NCI-H460 (cell line): Measurements from ENCODE around the genes CCL8, CCL13, SLFN11 and MMP28.

GRCh38 chr17:32851035-32852001 is 25.6 kb downstream of the MYO1D start:
RAMPAGE:
- cytosol, long total RNA, result no peak
- long total RNA, result no peak
- nucleus, long total RNA, result no peak

DNA sequence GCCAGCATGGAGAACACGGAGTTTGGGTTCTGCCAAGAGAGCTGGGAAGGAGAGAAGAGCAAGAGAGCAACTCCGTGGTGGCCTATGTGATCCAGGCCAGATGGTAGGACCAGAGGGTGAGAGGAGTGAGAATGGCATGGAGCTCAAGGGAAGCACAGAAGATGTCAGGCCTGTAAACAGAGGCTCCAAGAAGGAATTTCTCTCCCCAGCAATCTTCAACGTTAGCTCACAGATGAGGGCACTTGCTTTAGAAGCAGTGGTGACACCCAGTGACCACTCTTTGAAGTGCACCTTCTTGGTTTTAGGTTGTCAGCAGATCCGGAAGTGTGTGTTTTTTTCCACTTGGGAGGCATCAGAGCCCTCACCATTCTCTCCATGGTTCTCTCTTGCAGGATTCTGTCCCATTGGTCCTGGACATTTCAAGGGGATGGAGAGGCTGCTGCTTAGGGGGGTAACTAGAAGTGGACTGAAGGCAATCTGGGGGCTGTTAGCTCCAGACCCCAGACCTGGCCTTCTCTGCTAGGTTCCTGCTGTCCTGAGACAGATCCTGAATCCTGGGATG is 18.1 kb upstream of the TMEM98 start:
RAMPAGE:
- cytosol, long total RNA, result no peak
- long total RNA, result no peak
- nucleus, long total RNA, result no peak

DNA sequence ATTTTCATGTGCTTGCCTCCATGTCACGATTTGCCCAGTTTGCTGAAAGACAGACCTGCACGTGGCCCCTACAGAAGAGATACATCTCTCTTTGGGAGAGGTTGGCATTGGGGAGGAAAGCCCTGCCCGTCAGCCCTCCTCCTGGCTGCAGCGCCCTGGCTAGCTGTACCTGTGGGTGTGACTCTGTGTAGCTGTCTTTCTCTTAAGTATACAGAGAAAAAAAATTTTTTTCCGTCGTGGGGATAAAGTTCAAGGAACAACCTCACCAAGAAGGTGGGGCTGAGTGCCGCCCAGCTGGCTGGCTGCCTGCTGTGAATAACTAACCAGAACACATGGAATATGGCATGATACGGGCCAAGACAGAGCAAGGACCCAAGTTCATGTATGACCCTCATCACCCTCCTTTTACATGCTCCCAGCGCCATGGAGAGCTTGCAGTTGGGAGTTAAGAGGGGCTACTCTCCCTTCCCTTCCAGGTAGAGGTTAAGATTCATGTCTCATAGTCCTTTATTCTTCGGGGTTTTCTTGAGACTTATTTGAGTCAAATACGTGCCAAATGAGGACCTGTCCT is 26.6 kb downstream of the TMEM98 start:
RAMPAGE:
- cytosol, long total RNA, result no peak
- long total RNA, result no peak
- nucleus, long total RNA, result no peak

RAMPAGE:
- cytosol, long total RNA, result no peak
- long total RNA, result no peak
- nucleus, long total RNA, result no peak
Measured at GRCh38 chr17:34298144-34298522, 12.6 kb downstream of the CCL11 start.

DNA sequence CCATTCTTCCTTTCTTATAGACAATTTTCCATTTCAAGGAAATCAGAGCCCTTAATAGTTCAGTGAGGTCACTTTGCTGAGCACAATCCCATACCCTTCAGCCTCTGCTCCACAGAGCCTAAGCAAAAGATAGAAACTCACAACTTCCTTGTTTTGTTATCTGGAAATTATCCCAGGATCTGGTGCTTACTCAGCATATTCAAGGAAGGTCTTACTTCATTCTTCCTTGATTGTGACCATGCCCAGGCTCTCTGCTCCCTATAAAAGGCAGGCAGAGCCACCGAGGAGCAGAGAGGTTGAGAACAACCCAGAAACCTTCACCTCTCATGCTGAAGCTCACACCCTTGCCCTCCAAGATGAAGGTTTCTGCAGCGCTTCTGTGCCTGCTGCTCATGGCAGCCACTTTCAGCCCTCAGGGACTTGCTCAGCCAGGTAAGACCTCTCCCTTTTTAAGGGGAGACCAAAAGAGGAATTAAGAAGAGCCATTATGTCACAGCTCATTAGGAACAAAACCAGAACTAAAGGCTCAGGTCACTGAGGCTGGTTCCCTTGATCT is at the start of gene CCL8:
CCL8 (plus strand) TSS at position 290 of the 556 bp plus-strand sequence.
RAMPAGE:
- cytosol, long total RNA, result no peak
- long total RNA, result no peak
- nucleus, long total RNA, result no peak

DNA sequence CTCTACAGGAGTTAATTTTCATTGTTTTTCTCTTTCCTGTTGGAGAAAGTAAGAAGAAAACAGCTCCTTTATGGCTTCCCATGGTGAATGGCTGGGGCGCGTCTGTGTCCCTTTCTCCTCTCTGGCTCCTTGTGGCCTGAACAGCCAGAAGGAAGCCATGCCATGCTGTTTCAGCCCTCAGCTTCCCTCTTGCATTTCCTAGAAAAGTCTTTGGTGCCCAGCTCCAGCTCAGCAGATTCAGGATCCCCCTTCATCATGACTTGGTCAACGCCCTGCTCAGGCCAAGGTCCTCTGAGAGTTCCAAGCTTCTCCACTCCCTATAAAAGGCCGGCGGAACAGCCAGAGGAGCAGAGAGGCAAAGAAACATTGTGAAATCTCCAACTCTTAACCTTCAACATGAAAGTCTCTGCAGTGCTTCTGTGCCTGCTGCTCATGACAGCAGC is at the start of gene CCL13:
CCL13 (plus strand) TSS at position 350 of the 443 bp plus-strand sequence.
RAMPAGE:
- cytosol, long total RNA, result no peak
- long total RNA, result no peak
- nucleus, long total RNA, result no peak

GRCh38 chr17:34601225-34601732 is 21.9 kb downstream of the TMEM132E start:
RAMPAGE:
- cytosol, long total RNA, result no peak
- long total RNA, result no peak
- nucleus, long total RNA, result no peak

GRCh38 chr17:35017951-35018925 is 37.9 kb downstream of the LIG3 start:
RAMPAGE:
- cytosol, long total RNA, result no peak
- long total RNA, result no peak
- nucleus, long total RNA, result no peak

GRCh38 chr17:35088938-35089607 is 25.6 kb upstream of the RFFL start:
RAMPAGE:
- cytosol, long total RNA, result no peak
- long total RNA, result no peak
- nucleus, long total RNA, result no peak

GRCh38 chr17:35373395-35374178 is at the start of gene SLFN11:
Gene SLFN11 (minus strand): TSS chr17:35373621.
RAMPAGE:
- cytosol, long total RNA, result no peak
- long total RNA, result start-site peak on the minus strand at chr17:35373616-35373624, 46 and 118 reads in 2 replicates
- nucleus, long total RNA, result no peak

RAMPAGE:
- cytosol, long total RNA, result no peak
- long total RNA, result no peak
- nucleus, long total RNA, result no peak
Measured at GRCh38 chr17:35409738-35410703, 22.3 kb downstream of the SLFN12 start.

DNA sequence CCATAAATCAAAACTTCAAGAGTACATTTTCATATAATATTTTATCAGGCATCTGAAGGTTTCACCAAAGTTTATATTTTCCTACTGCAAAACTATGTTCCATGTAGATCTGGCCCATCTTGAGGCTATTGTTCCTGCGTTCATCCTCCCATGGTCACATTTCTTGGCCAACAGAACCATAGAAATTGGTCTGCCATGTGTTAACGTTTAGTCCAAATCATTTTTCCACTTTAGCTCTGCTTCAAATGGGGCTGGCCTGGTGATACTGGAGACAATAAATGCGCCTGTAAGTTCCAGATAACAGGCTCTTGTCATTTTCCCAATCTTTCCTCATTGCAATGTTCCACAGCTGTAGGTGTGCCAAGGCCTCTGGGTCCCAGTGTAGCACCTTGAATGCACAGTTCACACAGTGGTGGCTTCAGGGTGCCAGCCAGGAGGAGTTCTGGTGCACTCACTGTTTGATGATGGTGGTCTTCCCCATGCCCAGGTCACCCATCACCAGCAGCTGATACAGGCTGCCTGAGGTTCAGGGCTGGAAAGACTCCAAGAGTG is 21.6 kb upstream of the SLFN13 start:
RAMPAGE:
- cytosol, long total RNA, result no peak
- long total RNA, result no peak
- nucleus, long total RNA, result no peak

DNA sequence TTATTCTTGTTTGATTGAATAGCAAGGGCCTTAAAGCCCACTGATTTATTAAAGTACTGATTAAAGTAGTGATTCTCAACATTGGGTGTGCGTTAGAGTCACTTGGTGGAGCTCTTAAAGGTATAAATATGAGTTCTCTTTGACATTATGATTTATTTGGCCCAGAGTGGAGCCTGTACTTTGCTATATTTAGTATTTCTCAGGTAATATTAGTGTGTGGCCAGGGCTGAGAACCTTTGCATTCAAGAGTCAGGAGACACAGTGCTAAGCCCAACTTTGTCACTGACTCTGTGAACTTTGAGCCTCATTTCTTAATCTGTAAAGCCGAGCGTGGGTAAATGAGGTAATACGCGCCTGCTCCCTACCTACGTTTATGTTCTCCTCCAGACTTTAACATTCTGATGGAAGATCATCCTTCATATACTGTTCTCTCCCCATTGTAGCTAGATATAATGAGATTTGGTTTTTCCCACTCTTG is 10.4 kb downstream of the AP2B1 start:
RAMPAGE:
- cytosol, long total RNA, result no peak
- long total RNA, result no peak
- nucleus, long total RNA, result no peak

DNA sequence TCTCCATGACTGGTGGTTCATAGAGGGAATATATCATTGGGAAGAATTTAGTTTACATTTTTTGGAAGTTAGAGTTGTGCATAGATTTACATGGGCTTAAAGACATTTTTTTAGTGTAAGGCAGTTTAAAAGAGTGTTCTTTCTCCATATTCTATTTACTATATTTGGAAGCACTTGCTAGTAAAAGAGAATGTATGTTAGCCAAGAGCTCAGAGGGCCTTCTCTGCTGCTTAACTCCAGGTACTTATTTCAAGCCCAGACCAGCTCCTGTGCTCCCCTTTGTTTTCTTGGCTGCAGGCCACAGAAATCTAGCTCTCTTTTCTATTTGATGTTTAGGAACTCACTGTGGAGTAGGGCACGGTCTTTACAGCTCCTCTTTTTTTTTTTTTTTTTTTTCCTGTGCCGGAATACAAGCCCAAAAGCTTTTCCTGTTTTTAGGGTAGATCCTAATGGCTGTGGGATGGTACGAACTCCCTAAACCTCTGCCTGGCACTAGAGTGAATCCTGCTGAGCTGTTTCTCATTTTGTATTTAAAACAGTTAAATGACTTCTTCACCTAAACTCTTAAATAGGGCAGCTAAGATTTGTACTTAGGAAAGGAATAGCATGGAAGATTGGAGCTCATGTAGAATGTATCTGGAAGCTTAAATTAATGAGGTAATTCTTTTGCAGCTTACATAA is 20.4 kb downstream of the AP2B1 start:
RAMPAGE:
- cytosol, long total RNA, result no peak
- long total RNA, result no peak
- nucleus, long total RNA, result no peak

DNA sequence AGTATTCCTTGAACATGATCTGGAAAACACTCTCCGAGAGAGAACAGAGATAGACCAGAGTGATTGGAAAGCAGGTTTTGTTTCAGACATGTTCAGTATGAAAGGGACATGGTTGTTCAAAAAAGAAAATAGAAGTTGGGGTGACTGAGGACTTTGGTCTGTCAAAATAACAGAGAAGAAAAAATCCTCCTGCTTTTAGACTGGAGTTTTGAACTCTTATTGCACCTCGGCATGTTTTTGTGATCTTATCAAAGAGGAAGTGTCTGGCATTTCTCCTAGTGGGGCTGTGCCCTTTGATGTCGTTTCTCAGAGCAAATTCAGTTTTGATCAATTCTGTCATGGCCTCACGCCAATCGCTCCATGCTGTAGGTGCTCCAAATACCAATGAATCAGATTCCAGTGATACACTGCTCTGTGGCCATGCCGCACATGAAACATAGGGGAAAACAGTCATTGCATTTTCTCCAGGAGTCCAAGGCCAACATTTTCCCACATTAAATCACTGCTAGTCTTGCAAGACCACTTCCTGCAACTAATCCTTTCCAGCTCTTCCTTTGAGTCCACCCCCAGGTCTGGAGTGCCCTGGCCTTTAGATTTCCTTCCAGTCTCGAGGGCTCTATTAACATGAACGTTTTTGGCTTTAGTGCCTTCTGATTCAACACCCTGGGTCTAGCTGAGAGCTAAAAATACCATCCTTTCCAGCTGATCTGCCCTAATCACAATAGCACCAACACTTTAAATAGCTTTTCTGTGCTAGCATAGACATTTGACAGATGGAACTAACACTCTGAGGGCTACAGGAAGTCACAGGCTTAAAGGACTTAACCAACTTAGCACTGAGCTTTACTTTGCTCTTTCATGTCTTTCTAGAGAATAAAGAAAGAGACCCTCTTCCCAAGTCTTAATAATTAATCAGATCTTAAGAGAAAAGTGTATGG is 18.3 kb upstream of the RASL10B start:
RAMPAGE:
- cytosol, long total RNA, result no peak
- long total RNA, result no peak
- nucleus, long total RNA, result no peak

DNA sequence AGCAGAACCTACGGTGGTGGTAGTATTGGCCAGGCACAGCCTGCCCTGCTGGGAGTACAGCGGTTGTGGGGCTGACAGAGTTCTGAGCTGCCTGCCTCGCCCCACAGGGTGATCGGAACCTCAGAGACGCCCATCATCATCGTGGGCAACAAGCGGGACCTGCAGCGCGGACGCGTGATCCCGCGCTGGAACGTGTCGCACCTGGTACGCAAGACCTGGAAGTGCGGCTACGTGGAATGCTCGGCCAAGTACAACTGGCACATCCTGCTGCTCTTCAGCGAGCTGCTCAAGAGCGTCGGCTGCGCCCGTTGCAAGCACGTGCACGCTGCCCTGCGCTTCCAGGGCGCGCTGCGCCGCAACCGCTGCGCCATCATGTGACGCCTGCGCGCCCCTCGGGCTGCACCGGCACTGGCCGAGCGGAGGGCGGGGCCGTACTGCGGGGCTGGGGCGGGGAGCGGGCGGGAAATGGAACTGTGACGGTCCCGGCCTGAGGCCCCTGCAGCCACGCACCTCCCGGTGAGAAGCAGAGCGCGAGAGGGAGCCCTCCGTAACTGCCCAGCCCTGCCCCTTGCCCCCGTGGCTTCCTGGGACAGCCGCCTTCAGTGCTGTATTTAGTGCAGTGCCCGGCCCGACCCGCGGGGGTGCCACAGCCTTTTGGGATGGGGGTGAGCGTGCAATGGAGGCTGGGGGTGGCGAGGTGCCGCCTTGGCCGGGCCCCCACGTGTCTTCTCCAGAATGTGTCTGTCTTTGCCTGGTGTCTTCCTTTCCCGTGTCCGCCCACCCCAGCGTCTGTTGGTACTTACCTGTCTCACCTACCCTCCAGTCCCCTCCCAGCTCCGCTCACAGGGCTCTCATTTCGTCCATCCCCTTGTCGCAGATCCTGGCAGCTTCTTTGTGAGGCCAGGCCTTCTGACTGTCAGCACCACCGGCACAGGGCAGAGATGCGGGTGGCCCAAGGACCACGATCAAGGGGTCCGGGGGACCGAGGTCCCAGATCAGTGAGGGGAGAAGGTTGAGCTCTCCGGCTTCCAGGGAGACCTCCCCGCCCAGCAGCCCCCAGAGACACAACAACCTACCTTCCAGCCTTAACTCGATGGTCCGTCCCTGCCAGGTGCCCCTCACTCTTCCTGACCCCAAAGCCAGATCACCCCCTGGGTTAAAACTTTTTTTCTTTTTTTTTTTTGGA is 9.9 kb downstream of the RASL10B start:
RAMPAGE:
- cytosol, long total RNA, result no peak
- long total RNA, result no peak
- nucleus, long total RNA, result no peak

DNA sequence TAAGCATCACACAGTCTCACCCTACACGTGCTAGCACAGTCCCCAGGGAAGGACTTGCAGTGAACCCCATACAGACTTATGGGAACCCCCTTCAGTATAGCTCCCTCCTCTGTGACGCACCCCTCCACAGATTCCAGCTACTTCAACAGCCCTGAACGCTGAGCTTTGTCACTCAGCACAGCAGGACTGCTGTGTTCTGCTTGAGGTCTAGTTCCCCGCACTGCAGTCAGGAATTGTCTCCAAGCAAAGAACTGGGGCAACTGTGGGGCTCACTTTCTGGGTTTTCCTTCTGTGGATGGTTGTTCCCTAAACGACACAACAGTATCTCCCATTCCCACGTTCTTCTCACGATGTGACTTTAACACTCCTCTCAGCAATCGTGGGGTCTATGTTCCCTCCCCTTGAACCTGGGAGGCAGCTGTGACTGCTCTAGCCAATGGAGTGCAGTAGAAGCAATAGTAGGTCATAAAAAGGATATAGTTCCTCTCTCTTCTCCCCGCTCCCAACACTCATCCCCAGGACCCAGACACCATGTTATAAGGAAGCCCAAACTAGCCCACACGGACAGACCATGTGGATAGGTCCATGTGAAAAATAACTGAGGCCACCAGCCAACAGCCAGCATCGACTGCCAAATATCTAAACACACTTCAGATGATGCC is 3.5 kb downstream of the MMP28 start:
RAMPAGE:
- cytosol, long total RNA, result no peak
- long total RNA, result no peak
- nucleus, long total RNA, result no peak

DNA sequence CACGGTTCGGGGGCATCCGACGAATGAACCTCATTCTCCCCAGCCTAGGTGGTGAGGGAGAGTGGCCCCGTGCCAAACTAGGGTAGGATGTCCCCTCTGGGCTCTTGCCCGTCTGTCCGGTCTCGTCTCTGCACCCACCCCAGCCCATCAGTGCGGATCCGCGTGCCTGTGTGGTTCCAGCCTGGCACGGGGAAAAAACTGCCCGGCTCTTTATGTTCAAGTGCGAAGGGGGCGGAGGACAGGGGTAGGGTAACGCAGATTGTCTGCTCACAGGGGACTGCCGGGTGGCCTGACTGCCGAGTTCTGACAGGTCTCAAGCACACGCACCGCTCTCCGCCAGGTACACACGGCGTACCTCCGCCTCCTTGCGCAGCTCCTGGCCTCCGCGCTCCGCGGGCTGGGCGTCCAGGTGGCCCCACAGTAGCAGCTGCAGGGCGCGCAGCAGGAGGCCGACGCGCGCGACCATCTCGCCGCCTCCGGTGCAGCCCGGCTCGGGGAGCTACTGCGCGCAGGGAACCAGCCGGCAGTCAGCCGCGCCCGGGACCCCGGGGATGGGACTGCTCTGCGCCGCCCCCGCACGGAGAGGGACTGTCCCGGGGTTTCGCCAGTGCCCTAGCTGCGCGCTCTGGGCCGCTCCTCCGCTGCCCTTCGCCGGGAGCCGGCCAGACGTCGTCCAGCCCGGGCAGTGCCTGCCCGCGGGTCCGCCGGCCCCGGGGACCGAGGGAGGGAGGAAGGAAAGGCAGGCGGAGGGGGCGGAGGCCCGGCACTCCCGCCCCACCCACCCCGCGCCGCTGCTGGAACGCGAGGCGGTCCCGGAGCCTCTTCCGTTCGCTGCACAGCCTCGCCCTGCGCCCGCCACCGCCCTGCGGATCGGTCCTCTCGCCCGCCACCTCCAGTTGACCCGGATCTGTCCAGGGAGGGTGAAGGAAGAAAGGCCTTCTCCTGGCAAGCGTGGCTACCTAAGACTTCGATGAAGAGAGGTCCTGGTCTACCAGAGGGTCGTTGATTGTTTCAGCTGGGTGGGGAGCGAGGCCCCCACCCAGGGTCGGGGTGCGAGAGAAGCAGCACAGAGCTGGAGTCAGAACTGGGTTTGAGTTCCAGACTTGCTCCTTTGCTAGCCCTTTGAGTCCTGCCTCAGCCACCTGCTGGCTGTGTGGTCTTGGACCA is at the start of gene MMP28:
MMP28 (minus strand) TSS at position 730 of the 1,167 bp plus-strand sequence.
RAMPAGE:
- cytosol, long total RNA, result no peak
- long total RNA, result no peak
- nucleus, long total RNA, result no peak

DNA sequence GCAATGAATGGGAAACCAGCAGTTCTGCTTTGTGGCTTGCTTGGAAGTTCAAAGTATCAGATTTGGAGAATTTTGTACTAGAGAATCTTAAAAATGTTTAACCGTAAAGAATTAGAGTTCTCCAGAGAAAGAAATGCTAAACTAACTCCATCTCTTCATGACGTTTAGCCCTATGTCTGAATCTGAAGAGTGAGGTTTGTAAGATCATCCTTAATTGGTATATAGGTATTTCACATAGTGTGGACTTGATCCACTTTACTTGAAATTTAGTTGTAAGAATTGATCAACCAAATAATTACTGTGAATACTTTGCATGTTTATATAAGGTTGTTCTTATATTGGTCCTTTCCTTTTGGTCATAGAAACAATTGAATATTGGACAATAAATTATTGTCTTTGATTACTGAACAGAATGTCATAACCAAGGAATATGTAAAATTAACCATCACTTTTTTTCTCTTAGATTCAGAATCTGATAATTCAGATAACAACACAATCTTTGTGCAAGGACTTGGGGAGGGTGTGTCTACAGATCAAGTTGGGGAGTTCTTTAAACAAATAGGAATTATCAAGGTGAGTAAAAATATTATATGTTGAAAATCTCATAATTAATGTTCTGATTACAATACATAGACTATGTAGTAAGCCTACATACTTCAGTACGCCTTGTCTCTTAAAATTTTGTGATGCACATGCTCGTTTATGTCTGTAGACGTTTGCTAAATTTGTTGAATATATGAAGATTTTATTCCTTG is 26.6 kb downstream of the TAF15 start:
RAMPAGE:
- cytosol, long total RNA, result no peak
- long total RNA, result no peak
- nucleus, long total RNA, result no peak

GRCh38 chr17:36107589-36108158 is 4.0 kb downstream of the CCL4 start:
RAMPAGE:
- cytosol, long total RNA, result no peak
- long total RNA, result no peak
- nucleus, long total RNA, result no peak